Pericardium fibroblast (primary cell): ENCODE measurements around the genes MAGEA3, PLXNB3, AVPR2 and ARHGAP4.

DNA sequence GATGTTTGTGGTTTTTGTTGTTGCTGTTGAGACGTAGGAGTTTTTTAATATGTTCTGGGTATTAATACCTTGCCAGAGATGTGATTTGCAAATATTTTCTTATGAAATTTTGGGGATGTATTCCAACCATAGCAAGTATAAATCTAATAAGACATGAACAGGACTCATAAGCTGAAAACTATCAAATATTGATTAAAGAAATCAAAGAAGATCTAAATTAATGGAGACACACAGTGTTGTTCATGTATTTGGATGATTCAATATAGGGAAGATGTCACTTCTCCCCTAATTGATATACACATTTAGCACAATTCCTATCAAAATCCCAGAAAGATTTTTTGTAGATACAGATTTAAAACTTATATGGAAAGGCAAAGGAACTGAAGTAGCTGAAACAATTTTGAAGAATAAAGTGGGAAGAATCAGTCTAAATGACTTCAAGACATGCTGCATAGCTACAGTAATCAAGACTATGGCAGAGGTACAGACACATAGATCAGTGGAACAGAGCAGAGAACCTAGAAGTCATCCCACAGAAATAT, 13.3 kb downstream of the MTMR1 start:
- RAMPAGE, long total RNA, result no peak

DNA sequence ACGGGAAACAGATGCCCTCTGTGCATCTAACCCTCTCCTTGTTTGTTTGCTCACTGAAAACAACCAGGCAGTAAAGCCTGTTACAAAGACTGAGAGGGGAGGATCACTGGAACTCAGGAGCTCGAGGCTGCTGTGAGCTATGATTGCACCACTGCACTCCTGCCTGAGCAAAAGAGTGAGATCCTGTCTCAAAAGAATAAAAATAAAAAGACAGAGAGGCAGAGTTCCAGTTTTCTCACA, 16.7 kb upstream of the HMGB3 start:
- RAMPAGE, long total RNA, result no peak

DNA sequence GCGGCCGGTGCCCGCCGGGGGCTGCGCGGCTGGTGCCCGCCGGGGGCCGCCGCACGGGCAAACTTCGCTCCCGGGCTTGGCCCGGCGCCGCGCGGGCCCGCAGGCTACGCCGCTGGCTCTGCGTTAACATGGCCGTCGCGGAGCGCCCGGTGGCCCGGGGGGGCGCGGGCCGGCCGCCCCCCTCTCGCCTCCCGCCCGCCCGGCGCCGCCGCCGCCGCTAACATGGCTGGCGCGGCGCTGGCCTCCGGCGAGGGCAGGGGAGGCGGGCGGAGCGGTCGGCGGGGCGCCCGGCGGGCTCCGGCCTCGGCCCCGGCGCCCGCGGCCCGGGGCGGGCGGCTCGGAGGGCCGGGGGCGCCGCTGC, 690 bp downstream of the HMGB3 start:
- RAMPAGE, long total RNA, result no peak

- RAMPAGE, long total RNA, result no peak
Measured at GRCh38 chrX:150985264-150986062, 2.3 kb downstream of the HMGB3 start.

- RAMPAGE, long total RNA, result no peak
Measured at GRCh38 chrX:151405036-151405764, 8.2 kb downstream of the VMA21 start.

DNA sequence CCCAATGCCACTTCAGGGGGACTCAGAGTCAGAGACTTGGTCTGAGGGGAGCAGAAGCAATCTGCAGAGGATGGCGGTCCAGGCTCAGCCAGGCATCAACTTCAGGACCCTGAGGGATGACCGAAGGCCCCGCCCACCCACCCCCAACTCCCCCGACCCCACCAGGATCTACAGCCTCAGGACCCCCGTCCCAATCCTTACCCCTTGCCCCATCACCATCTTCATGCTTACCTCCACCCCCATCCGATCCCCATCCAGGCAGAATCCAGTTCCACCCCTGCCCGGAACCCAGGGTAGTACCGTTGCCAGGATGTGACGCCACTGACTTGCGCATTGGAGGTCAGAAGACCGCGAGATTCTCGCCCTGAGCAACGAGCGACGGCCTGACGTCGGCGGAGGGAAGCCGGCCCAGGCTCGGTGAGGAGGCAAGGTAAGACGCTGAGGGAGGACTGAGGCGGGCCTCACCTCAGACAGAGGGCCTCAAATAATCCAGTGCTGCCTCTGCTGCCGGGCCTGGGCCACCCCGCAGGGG, at the start of gene MAGEA3:
Gene MAGEA3, plus strand, starts transcription at position 395 of the 532 bp plus-strand sequence.
- RAMPAGE, long total RNA, result no peak

DNA sequence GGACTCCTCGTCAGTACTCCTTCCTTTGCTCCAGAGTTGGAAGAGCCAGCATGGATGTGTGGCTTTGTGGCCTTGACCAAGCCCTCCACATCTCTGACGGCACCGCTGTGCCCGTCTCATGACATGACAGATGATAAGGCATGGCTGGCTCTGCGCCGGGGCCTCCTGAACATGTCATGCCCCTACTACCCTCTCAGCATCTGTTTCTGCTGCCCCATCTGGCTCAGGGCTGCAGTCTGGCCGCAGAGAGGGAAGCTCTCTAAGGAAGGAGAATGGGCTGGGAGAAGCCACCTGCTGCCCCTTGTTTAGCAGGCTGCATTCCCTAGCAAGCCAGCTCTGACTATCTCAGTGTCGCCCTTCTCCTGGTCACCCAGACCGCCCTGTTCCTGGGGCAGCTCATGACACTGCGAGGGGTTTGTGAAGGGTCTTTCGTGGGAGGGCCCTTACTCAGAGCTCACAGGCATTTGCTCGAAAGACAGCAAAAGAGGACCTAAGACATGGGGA, 7.2 kb downstream of the ZNF185 start:
- RAMPAGE, long total RNA, result no peak

DNA sequence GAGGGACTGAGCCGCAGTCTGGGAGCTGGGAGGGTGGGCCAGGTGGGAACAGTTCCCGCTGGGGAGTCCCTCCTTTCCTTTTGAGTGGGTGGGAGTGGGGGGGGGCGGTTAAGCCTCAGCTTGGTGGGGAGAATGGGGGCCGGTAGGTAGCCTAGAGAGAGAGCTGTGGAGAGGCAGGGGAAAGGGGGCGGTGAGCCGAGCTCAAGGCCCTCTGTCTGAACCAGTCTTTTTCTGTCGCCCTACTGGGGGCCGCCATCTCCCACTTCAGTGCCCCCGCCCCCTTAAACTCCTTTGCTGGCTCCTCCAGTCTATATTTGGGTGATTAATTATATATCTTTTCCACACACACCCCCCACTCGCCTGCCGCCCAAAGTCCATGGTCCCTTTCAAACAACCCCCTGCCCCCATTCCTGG, 830 bp downstream of the ZNF275 start:
- RAMPAGE, long total RNA, result no peak

DNA sequence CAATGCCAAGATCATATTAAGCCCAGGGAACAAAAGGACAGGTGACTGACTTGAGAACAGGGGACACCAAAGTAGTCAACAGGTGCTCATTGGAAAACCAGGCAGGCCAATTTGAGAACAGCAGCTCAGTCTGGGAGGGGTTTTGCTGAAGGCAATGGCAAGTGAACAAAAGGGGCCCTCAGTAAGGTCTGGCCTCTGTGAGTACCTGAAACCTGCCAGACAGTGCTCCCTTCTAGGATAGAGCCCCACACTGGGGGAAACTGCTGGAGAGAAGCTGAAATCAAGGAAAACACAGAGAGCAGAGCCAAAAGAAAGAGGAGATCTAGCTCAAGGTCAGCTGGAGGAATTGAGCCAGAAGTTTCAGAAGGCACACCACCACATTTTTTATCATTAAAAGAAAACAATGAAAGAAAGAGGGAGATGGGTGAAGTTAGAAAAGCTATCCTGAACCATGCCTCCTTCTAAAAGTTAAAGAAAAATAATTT, 28.2 kb downstream of the PNMA6E start:
- RAMPAGE, long total RNA, result no peak

DNA sequence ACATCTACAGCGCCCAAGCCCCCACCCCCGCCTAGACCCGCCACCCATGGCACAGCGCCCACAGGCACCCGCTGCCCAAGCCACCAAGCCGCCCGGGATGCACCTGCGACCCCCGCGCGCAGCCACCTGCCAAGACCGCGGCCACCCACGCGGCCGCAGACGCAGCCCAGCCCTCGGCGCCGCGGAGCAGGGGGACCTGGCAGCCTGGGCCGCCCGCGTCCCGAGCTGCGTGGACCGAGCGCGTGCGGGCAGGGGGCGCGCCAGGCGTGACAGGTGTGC, 260 bp downstream of the PNCK start:
- RAMPAGE, long total RNA, result no peak

DNA sequence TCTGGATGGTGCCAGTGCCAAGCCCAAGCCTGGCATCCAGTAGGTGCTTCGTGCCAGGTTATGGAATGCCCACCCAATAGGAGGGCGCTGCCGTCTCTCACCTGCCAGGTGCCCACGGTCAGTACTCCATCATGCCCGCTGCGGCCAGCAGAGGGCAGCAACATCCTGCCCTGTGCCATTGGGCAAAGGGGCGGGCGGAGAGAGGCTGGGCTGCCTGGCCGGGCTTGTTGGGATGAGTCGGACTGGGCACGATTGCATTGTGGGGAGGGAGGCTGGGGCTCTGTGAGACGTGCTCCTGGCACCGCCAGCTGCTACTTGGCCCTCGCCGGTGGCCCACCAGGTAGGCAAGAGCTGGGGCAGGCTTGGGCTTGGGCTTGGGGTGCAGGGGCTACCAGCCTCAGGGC, at the start of gene PLXNB3:
Gene PLXNB3, plus strand, starts transcription at position 285 of the 404 bp plus-strand sequence.
- RAMPAGE, long total RNA, result no peak

DNA sequence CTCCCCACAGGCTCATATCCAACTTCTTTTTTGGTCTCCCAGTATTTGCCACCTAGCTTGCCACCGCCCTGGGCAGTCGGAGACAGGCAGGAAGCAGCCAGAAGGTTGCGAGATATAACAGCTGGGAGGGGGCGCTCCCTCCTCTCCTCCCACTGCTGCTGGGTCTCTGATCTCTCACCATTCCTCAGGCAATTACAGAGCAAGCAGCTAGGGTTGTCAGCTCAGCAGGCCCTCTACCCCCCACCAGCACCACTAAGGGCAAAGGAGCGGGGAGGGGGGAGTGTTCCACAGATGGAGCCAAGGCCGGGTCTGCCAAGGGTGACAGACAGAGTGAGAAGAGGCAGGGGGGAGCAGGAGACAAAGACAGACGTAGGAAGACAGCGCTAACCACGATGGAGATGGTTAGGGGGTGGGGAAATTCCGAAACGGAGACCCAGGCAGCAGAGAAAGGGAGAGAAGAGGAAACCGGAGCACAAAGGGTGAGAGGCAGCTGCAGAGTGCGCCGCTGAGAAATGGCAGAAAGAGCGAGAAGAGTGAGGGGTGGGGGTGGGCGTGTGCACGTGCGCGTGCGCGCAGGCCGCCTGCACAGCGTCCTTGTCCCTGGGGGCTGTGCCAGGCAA, 7.0 kb downstream of the L1CAM start:
- RAMPAGE, long total RNA, result no peak

DNA sequence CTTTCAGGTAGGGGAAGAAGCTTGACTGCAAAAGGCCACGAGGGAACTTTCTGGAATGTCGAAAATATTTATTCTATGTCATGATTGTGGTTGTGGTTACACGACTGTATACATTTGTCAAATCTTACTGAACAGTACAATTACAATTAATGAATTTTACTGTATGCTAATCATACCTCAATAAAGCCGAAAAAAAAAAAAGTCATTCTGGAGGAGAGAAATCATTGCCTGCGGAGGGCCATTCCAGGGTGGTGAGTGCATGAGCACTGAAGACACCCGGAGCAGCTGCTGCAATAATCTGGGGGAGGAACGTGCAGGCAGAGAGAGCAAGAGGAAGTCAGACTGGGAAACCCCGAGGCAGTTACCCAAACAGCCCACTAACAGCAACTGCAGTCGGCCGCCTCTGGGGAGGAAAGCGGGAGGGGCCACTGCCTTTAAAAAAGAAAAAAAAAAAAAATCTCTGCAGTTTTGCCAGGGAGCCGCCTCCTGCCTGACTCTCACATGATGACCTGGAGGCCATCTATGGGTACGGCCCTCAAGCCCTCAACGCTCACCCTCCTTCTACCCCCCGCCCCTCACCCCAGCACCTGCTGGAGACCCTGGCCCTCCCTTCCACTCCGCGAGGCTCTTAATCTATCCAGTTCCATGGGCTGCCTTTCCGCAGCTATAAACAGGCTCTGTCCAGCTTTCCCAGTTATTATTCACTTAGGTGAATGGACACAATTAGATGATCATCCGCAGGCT, 3.6 kb upstream of the AVPR2 start:
- RAMPAGE, long total RNA, result no peak

DNA sequence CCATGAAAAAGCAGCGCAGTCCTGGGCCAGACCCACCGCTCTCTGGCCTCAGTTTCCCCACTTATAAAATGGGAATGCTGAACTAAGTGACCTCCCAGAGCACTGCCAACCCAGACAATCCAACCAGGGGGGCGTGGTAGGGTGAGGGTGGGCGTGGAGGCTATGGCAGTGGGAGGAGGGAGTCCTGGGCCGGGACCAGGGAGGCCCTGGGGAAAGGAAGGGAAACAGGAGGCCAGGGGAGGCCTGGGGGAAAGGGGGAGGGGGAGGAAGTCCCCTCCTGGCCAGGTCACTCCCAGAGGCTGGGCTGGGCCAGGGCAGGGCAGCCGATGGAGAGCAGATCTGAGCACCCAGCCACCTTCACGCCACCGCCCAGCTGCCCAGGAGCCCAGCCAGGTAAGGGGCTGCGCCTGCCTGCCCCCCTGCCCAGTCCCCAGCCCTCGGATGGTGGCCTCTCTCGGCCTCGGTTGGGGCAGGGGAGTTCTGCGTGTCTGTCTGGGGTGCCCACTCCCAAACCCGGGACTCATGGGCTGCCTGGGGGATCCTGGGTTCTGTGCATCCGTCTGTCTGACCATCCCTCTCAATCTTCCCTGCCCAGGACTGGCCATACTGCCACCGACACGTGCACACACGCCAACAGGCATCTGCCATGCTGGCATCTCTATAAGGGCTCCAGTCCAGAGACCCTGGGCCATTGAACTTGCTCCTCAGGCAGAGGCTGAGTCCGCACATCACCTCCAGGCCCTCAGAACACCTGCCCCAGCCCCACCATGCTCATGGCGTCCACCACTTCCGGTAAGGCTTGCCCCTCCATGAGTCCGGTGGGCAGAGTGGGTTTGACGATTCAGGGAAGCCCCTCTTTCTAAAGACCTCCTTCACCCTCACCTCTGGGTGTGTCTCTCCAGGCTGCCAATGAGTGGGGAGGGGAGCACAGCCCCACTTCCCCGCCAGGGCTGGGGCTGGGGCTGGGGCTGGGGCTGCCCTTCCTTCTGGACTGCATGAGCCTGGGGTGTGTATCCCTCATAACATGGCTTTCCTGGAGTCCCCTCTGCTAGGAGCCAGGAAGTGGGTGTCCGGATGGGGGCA, at the start of gene AVPR2:
Gene AVPR2, plus strand, starts transcription at position 295 of the 1,083 bp plus-strand sequence.
- RAMPAGE, long total RNA, result no peak

- RAMPAGE, long total RNA, result no peak
Measured at GRCh38 chrX:153925986-153926736, at the start of gene ARHGAP4. Gene ARHGAP4, minus strand, starts transcription at chrX:153926264.

DNA sequence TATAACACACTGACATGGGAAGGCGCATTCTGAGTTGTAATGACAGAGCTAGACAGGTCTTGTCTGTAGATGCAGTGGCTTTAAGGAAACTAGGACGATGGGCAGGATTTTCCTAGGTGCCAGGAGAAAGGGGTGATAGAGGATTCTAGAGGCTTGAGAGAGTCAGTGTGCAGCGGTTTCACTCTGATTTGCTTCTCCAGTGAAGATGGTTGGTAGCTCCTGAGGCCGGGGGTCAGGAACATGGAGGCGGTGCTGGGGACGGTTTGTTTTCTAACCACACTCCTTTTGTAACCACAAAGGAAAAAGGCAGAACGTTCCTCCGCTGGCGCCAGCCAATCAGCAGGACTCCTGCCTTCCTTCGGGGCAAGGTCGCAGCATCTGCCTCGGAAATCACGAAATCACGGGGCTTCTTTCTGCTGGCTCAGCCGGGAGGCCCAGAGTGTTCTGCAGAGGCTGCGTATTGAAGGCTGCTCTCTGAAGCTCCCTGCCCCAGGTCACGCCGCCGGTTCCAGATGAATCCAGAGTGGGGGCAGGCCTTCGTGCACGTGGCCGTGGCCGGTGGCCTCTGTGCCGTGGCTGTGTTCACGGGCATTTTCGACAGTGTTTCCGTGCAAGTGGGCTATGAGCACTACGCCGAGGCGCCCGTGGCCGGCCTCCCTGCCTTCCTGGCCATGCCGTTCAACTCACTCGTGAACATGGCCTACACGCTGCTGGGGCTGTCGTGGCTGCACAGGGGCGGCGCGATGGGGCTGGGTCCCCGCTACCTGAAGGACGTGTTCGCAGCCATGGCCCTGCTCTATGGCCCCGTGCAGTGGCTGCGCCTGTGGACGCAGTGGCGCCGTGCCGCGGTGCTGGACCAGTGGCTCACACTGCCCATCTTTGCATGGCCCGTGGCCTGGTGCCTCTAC, 9.3 kb downstream of the TMEM187 start:
- RAMPAGE, long total RNA, result no peak

- RAMPAGE, long total RNA, result no peak
Measured at GRCh38 chrX:154019134-154019380, 645 bp downstream of the IRAK1 start.

DNA sequence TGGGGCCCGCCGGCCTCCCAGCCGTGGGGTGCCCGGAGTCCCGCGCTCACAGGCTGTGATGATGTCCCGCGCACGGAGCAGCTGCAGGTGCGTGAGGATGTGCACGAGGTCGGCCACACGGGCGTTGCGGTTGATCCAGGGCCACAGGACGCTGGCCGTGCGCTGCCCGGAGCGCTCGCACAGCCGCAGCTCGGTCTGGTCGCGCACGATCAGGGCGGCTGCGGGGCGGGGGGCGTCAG, 402 bp downstream of the IRAK1 start:
- RAMPAGE, long total RNA, result no peak

- RAMPAGE, long total RNA, result no peak
Measured at GRCh38 chrX:154084378-154085146, 13.0 kb downstream of the MECP2 start.

DNA sequence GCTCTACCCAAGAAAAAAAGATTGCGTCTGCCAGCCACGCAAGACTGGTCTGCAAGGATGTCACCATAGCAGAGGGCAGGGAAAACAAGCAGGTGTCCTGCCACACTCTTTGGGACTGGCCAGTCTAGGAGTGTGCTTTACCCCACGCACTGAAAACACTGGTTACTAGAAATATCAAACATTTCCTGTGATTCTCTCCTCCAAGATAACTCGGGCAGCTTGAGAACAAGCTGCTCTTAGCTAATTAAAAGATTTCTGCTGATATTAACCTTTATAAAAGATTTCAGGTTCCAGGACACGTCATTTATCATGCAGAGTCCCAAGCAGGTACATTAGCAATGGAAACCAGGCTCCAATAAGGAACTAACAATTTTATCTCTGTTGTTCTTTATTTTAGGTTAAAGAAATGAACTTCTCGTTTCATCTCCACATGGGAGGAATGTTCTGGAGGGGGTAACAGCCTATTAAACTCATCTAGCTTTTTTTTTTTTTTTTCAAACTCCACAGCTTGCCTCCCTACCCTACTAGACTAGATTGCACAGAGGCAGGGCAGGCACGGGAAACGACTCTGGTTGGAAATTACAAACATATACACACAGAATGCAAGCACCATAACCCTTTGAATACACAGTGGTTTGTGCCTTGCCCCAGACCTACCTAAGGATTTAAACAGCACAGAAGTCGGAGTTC, 2.9 kb downstream of the MECP2 start:
- RAMPAGE, long total RNA, result no peak